T-cell (primary cell): ENCODE measurements around a stretch of chr6.

GRCh38 chr6:3911768-3912636 is 62.8 kb downstream of the FAM50B start:
- PRO-cap, 7 experiments, result no peak in any of the 7 experiments

GRCh38 chr6:4133745-4134568 is 1.4 kb downstream of the ECI2 start:
- PRO-cap, 7 experiments, result peak in 1 of 7 experiments; most common plus-strand start chr6:4134399 (in 1); most common minus-strand start chr6:4134194 (in 1)

DNA sequence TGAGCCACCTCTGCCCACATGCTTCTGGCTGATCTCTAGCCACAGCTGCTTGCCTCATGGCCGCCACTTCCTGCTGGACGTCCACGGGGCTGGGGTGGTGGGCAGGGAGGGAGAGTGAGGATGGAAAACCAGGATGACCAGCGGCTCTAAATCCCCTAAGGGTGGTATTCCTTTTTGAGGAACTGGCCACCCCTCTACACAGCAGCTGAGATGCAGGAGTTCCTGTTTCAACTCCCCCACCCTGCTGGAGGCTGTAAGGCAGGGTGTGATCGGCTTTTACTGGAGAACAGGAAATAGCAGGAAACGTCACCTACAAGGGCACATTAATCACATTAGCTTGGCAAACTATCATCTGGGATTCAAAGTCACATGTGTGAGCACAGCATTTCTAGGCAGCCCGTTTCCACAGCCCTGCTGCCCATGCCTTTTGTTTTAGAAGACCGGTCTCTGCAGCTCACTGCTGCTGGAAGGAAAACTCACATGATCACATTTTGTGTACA is 181.6 kb upstream of the ECI2 start:
- PRO-cap, 7 experiments, result no peak in any of the 7 experiments

DNA sequence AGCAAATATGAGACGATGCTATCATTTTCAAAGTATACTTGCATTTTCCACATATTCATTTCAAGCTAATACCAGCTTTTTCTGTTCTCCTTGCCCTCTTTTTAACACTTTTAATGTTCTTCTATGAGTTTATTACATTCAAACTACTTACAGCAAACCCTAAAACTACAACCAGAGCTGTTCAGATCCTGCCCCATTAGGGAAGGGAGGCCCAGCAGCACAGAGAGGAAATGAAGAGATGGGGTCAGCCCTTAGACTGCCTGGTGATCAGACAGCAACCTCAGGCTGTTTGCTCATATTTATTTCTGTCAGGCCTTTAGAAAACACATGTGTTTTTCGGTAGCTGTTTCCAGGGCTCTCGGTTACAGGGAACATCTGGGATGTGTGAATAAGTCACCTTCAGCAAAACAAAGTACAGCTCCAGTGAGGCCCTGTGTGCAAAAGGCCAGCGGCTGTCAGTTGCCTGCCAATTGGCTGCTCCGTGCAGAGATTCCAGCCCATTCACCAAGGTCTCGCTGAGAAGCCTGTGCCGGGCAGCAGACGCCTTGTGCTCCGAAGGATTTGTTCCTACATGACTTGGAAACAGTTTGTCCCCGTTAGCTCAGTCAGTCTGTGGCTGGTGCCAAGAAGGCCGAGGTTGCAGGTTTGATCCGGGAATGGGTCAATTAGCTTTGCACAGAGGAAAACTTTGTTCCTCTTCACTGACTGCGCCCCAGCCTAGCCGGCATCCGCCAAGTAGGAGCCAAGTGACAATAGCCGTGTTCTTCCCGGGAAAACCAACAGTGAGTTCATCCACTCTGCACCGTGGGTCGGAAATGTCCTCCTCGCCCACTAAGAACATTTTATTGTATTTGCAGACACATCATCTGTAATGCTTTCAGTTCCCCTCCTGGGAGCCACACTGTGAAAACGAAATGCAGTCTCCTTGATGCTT is 315.6 kb upstream of the CDYL start:
- PRO-cap, 7 experiments, result no peak in any of the 7 experiments

DNA sequence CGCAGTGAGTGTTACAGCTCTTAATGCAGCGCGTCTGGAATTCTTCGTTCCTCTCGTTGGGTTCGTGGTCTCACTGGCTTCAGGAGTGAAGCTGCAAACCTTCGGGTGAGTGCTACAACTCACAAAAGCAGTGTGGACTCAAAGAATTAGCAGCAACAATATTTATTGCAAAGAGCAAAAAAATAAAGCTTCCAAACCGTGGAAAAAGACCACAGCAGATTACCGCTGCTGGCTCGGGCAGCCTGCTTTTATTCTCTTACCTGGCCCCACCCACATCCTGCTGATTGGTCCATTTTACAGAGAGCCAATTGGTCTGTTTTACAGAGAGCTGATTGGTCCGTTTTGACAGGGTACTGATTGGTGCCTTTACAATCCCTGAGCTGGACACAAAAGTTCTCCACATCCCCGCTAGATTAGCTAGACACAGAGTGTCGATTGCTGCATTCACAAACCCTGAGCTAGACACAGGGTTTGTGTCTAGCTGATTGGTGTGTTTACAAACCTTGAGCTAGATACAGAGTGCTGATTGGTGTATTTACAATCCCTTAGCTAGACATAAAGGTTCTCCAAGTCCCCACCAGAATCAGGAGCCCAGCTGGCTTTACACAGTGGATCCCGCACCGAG is 51.4 kb upstream of the CDYL start:
- PRO-cap, 7 experiments, result no peak in any of the 7 experiments

- PRO-cap, 7 experiments, result no peak in any of the 7 experiments
These were observed 11.3 kb downstream of the PPP1R3G start for GRCh38 chr6:5096442-5096932.

- PRO-cap, 7 experiments, result no peak in any of the 7 experiments
These were observed 33.0 kb downstream of the FARS2 start for GRCh38 chr6:5294250-5294835.

DNA sequence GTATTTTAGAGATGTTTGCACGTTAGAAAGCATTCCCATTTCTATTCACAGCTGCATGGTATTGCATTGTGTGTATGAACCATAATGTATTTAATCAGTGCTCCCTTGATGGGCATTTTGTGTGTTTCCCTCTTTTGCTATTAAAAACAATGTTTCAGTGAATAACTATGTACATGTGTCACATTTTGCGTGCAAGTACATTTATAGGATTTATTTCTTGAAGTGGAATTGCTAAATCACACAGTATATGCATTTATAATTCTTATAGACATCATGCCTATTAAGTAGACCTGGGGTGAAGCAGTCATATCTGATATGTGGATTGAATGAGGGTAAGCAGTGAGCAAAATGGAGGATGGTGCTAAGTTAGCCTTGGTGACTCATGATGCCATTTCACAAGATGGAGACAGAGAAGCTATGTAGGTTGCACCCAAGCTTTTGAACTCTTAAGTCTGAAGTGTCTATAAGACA is 187.2 kb downstream of the FARS2 start:
- PRO-cap, 7 experiments, result no peak in any of the 7 experiments

DNA sequence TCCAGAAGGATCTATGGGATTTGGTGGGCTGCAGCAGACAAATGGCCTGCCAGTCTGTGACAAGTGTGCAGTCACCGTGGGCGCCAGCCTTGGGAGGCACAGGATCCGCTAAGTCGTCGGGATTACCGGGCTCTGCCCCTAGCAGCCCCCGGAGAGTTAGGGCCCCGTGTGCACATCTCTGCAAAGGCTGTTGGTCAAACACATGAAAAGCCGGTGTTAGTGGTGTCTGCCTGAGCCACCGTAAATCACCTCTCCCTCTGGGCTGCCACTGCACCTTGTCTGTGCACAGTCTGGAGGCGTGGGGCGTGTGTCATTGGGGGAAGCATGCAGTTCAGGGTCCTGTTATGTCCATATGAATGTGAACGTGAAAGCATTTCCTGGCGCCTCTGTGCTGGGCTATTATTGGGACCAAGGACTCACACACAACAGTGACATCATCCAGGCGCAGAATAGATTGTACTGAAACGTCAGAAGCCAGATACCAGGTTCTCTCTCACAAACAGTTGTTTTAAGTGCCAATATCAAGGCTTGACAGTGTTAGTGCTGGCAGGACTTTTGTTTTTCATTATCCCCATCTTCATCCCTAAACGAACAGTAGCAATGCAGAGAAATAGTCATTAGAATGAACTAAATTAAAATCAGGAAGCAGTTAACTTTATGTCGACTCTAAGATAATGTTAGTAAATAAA is 305.5 kb downstream of the NRN1 start:
- PRO-cap, 7 experiments, result no peak in any of the 7 experiments

- PRO-cap, 7 experiments, result no peak in any of the 7 experiments
These were observed 6.7 kb downstream of the NRN1 start for GRCh38 chr6:6000070-6000468.

DNA sequence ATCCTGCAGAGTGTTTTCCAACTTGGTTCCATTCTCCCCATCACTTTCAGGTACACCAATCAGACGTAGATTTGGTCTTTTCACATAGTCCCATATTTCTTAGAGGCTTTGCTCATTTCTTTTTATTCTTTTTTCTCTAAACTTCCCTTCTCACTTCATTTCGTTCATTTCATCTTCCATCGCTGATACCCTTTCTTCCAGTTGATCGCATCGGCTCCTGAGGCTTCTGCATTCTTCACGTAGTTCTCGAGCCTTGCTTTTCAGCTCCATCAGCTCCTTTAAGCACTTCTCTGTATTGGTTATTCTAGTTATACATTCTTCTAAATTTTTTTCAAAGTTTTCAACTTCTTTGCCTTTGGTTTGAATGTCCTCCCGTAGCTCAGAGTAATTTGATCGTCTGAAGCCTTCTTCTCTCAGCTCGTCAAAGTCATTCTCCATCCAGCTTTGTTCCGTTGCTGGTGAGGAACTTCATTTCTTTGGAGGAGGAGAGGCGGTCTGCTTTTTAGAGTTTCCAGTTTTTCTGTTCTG is 21.1 kb downstream of the F13A1 start:
- PRO-cap, 7 experiments, result no peak in any of the 7 experiments

- PRO-cap, 7 experiments, result no peak in any of the 7 experiments
These were observed 11.8 kb upstream of the F13A1 start for GRCh38 chr6:6332273-6332726.

DNA sequence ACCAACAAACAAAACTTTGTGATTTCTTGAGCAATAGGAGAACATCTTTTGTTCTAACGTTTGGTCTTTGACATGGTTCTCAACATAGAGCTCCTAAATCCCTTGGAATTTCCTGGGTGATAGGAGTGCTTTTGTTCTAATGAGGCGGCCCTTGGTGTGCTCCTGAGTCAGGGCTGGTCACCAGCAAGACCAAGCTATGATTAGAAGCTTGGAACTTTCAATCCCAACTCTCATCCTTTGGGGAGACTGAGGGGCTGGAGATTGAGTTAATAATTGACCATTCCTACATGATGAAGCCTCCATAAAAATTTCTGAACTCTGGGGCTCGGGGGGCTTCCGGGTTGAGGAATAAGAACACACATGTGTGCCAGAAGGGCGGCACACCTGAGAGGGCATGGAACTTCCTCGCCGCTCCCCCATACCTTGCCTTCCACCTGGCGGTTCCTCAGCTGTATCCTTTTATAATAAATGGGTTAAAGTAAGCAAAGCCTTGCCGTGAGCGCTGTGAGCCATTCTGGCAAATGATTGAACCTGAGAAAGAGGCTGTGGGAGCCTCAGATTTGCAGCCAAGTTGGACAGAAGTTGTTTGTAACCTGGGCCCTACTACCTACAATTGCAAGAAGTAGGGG is 164.7 kb downstream of the LY86 start:
- PRO-cap, 7 experiments, result no peak in any of the 7 experiments

- PRO-cap, 7 experiments, result no peak in any of the 7 experiments
These were observed 170.6 kb downstream of the LY86 start for GRCh38 chr6:6758775-6759799.

- PRO-cap, 7 experiments, result no peak in any of the 7 experiments
These were observed 235.1 kb downstream of the LY86 start for GRCh38 chr6:6823359-6824284.

- PRO-cap, 7 experiments, result no peak in any of the 7 experiments
These were observed 167.4 kb upstream of the RREB1 start for GRCh38 chr6:6940320-6940743.

- PRO-cap, 7 experiments, result no peak in any of the 7 experiments
These were observed 109.6 kb upstream of the RREB1 start for GRCh38 chr6:6998176-6998556.

GRCh38 chr6:7146167-7146939 is 38.6 kb downstream of the RREB1 start:
- PRO-cap, 7 experiments, result peak in 4 of 7 experiments; most common minus-strand start chr6:7146730 (in 4)

DNA sequence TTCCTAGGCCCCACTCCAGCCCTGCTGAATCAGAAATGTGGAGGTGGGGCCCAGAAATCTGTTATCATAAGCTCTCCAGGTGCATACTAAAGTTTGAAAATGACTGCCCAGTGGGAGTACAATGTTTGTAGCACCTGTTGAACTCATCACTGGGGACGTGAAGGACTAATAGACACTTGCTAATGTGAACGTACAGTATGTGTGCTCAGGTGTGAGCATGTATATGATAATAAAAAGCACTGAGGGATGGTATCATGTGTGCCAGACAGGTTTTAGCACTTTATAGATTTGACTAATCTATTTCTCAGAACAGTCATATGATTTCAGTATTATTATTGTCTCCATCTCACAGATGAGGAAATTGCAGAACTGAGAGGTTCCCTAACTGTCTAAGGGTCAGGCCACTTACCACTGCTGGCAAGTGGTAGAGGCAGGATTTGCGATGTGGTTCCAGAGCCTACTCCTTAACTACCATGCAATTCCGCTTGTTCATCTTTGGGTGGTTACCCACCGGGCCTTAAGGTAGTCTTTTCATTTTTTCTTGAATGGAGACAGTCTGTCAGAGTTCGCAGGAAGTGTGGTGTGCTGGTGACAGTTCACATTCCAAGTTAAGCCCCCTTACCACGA is 46.6 kb downstream of the RREB1 start:
- PRO-cap, 7 experiments, result no peak in any of the 7 experiments

DNA sequence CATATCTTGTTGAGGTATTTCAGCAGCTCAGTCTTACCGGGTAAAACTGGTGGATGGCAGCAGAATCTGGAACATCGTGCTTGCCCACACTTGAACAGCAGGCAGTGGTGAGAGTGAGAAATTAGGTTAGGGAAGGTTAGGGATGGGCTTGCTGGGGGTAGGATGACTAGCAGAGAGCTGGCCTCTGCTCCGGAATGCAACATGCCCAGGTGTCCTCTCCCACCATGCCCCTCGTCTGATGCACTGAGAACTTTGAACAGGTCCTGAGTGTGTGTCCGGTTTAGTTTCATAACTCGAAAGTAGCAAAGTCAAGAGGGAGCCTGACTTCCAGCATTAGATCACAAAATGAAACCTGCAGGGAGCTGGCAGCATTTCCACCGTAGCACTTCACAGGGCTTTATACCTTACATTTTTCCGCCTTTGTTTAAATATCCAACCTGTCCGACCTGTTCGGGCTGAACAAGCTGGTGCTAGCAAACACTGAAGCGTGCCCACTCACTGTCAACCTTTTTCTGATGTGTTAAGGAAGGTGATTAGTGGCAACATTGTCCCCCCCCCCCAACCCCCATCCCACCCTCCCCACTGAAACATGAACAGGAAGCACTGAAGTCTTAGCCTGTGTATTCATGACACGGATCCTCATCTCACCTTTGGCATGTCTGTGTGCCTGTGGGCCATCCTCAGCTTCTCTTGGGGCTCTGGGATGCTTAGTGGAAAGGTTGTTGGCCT is 93.3 kb downstream of the RREB1 start:
- PRO-cap, 7 experiments, result no peak in any of the 7 experiments